NCI-H460 (cell line): ENCODE measurements around the genes OR6C76 and MYL6.

DNA sequence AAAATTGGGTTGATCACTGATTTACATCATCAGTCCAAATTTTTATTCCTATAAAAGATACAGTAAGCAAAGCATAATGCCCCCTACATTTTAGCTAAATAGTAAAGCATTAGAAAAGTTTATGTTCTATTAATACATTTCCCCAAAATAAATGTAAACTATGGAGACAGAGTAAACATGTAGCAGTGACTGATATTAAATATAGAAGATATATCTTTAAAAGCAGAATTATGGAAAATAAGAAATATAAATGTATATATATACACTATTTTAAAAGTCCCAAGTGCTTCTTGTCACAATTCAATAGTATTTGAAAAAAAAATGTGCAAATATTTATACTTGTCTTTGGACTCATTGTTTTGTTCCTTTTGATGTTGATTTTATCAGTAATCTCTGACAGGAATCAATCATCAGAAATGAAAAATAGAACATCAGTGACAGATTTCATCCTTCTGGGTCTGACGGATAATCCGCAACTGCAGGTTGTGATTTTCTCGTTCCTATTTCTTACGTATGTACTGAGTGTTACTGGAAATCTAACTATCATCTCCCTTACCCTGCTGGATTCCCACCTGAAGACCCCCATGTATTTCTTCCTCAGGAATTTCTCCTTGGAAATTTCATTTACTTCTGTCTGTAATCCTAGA lies at the start of gene OR6C76:
Gene OR6C76 (plus strand): TSS at position 417 of the 647 bp plus-strand sequence.
RAMPAGE:
- cytosol, long total RNA = no peak
- long total RNA = no peak
- nucleus, long total RNA = no peak

GRCh38 chr12:55722989-55723378 lies 2.8 kb downstream of the RDH5 start:
RAMPAGE:
- cytosol, long total RNA = no peak
- long total RNA = no peak
- nucleus, long total RNA = no peak

DNA sequence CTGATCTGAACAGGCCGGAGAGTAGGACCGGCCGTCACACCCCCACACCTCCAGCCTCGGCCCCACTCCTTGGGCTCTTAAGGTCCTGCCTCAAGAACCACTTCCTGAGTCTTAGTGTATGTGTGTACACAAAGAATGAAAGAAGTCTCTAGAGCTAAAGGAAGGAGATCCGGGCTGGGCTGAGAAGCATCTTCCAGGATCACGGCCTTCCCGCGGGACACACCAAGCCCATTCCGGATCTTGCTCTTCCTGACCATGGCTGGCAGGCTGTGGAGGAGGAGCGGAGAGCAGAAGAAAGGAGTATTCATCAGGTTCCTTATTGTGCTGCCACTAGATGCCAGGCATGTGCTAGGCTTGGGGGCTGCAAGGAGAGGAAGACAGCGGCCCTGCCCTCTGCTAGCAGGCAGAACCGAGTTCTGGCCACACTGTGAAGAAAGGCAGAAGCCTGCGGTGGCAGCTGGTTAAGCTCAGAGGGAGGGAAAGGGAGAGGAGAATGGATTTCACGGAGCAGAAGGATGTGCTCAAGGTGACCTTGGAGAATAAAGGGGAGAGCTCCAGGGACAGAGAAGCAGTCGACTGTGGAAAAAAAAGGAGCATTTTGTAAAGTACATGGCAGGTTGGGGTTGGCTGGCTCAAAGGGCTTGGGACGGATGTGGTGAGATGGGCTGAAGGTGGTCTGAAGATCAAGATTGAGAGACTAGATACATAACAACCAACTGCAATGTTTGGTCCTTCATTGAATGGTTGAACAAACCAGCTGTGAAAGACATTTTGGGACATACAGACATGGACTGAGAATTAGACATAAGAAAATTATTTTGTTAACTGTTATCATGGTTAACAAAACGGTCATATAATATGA lies 1.4 kb upstream of the CD63 start:
RAMPAGE:
- cytosol, long total RNA = no peak
- long total RNA = no peak
- nucleus, long total RNA = no peak

RAMPAGE:
- cytosol, long total RNA = no peak
- long total RNA = no peak
- nucleus, long total RNA = no peak
These were observed 2.1 kb upstream of the DNAJC14 start for GRCh38 chr12:55831131-55832305.

GRCh38 chr12:55874261-55874952 lies 31.7 kb upstream of the MMP19 start:
RAMPAGE:
- cytosol, long total RNA = no peak
- long total RNA = no peak
- nucleus, long total RNA = no peak

RAMPAGE:
- cytosol, long total RNA = no peak
- long total RNA = no peak
- nucleus, long total RNA = no peak
These were observed 1.4 kb downstream of the PYM1 start for GRCh38 chr12:55926198-55926707.

RAMPAGE:
- cytosol, long total RNA = no peak
- long total RNA = no peak
- nucleus, long total RNA = no peak
These were observed 13.0 kb downstream of the PMEL start for GRCh38 chr12:55952590-55953400.

GRCh38 chr12:56020202-56020652 lies 616 bp upstream of the IKZF4 start:
RAMPAGE:
- cytosol, long total RNA = no peak
- long total RNA = no peak
- nucleus, long total RNA = no peak

DNA sequence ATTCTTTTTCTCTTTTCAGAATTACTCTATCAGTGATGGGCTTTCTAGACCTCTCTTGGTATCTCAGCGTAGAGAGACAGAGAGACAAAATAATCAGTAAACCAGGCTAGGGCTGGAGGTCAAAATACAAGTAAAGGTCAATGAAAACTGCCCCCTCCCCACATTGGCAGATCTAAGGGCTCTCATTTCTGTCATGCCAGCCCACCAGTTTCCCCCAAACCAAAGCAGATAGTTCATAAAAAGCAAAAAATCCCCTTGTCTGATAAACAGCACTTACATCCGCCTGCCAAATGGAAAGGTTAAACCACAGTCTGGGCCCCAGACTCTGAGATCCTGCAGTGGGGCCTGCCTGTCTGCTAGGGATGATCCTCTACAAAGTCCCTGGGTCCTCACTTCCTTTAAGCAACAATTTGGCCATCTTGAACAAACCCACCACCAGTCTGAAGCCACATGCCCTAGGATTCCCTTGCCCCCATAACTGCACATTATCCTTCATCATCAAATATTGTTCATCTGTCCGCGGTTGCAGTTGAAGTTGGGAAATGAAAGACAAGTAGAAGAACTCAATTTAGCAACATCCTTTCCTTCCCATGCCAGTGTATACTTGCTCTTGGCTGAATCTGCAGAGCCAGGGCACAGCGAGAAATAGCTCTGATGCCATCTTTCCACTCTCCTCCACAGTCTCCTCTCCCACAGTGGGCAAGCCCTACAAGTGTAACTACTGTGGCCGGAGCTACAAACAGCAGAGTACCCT lies 9.7 kb upstream of the RPS26 start:
RAMPAGE:
- cytosol, long total RNA = no peak
- long total RNA = no peak
- nucleus, long total RNA = no peak

GRCh38 chr12:56042777-56043204 lies 1.1 kb downstream of the RPS26 start:
RAMPAGE:
- cytosol, long total RNA = no peak
- long total RNA = no peak
- nucleus, long total RNA = no peak

GRCh38 chr12:56115306-56115777 lies 1.1 kb upstream of the RPL41 start:
RAMPAGE:
- cytosol, long total RNA = no peak
- long total RNA = no peak
- nucleus, long total RNA = no peak

DNA sequence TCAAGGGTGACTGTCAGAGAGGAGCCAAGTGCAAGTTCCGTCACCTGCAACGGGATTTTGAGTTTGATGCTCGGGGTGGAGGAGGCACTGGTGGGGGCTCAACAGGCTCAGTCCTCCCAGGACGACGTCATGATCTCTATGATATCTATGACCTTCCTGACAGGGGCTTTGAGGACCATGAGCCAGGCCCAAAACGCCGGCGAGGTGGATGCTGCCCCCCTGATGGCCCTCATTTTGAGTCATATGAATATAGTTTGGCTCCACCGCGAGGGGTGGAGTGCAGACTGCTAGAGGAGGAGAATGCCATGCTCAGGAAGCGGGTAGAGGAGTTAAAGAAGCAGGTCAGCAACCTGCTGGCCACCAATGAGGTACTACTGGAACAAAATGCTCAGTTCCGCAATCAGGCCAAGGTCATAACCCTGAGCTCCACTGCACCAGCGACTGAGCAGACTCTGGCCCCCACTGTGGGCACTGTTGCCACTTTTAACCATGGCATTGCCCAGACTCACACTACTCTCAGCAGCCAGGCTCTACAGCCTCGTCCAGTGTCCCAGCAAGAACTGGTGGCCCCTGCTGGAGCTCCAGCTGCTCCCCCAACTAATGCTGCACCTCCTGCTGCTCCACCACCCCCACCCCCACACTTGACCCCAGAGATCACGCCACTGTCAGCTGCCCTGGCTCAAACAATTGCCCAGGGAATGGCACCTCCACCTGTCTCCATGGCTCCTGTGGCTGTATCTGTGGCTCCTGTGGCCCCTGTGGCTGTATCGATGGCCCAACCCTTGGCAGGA lies 3.1 kb downstream of the ZC3H10 start:
RAMPAGE:
- cytosol, long total RNA = no peak
- long total RNA = no peak
- nucleus, long total RNA = no peak

RAMPAGE:
- cytosol, long total RNA = no peak
- long total RNA = no peak
- nucleus, long total RNA = no peak
These were observed 9.2 kb upstream of the MYL6B start for GRCh38 chr12:56143077-56143601.

DNA sequence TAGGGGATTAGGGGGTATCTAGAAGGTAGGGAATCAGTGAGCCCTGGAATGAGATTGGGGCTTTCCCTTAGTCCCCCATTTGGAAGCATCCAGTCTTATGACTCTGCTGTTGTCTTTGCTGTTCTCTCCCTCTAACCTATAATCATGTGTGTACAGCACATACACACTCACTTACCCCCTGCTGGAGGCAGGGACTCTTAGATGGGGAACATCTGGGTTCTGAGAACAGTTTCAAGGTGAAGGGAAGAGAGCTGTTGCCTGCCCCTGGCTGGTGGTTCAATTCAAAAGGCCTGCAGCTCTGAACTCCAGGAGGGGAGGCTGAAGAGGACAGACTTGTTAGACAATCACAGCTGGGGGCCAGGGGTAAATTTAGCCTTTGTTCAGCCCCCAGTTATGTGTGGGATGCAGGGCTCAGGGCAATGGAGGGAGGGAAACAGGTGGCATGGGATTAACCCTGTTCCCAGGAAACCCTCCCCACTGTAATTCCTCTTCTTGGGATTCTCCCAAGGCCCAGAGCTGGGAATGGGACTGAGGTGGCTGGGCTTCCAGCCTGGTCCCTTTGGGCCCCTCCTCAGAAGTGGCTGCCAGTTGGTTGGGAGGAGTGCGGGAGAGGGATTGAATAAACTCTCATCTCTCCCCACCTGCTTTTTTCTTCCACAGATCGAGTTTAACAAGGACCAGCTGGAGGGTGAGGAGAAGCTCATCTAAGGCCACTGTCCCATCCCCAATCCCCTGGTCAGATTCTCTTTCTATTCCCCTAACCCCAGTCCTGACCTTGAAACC lies 2.0 kb downstream of the MYL6B start:
RAMPAGE:
- cytosol, long total RNA = no peak
- long total RNA = no peak
- nucleus, long total RNA = no peak

RAMPAGE:
- cytosol, long total RNA = start-site peak on the plus strand at chr12:56158355-56158391, 4,780 and 6,011 reads in 2 replicates
- long total RNA = start-site peak on the plus strand at chr12:56158355-56158395, 2,302 and 1,883 reads in 2 replicates
- nucleus, long total RNA = start-site peak on the plus strand at chr12:56158355-56158391, 2,609 and 1,270 reads in 2 replicates
These were observed at the start of gene MYL6 for GRCh38 chr12:56157608-56158534. TSS of gene MYL6 (plus strand) at chr12:56158359.

DNA sequence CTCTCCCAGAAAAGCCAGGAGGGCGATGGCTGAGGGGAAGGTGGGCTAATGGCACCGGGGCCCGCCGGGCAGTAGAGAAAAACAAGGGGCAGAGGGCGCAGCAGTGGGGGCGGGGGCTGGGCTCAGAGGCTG lies 383 bp downstream of the SMARCC2 start:
RAMPAGE:
- cytosol, long total RNA = no peak
- long total RNA = no peak
- nucleus, long total RNA = no peak

DNA sequence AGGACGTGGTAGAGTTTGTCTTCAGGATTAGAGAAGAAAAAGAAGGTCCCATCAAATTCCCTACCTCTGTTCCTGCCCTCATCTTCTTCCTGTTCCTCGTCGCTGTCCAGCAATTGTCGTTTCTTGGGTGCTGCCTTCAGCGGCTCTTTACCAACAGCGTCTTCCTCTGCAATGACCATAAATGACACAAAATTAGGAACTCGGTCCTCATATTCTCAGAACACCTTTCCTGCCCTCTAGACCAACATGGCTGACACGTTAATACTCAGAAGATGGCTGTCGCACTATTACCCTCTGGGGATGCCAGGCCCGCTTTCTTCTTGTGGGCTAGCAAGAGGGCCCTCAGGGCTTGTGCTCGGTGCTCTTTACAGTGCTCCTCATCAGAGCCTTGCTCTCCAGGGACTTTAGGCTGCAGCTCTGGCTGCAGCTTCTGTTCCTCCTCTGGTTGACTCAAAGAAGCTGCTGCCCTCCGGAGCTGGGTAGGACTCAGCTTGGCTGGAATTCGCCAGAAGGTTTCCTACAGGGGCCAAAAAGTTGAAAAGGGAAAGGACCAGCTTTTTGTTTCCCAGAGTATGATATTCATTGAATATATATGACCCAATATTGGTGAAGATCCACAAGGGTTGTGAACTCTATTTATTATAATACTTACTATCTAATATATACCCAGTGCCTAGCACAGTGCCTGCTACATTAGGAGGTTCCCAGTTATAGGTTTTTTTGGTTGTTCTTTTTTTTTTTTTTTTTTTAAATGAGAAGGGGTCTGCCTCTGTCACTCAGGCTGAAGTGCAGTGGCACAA lies 31.2 kb downstream of the TIMELESS start:
RAMPAGE:
- cytosol, long total RNA = no peak
- long total RNA = no peak
- nucleus, long total RNA = no peak

DNA sequence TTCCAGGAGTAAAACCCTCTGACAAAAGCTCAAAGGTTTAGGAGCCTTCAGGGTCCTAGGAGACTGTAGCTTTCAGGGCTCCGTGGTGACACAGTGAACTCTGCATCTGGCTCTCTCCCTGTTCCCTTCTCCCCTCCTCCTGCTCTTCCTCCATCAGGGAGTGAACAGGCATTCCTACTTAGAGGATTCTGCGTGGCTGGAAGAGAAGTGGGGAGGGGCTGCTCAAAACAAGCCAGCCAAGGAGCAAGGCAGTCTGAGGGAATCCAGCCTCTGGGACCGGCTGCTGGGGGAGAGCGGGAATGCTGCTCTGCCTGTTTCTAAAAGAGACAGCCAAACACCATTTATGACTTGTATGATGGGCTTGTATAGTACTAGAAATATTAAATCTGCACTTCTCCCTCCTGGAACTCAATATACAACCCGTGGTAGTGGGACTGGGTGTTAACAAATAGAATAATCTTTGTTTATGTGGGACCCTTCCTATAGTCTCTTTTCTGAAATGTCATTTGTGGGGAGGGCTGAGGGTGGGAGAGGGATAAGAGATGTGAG lies 49.6 kb downstream of the RBMS2 start:
RAMPAGE:
- cytosol, long total RNA = no peak
- long total RNA = no peak
- nucleus, long total RNA = no peak

GRCh38 chr12:56720758-56721341 lies 4.2 kb downstream of the NACA start:
RAMPAGE:
- cytosol, long total RNA = no peak
- long total RNA = no peak
- nucleus, long total RNA = no peak

DNA sequence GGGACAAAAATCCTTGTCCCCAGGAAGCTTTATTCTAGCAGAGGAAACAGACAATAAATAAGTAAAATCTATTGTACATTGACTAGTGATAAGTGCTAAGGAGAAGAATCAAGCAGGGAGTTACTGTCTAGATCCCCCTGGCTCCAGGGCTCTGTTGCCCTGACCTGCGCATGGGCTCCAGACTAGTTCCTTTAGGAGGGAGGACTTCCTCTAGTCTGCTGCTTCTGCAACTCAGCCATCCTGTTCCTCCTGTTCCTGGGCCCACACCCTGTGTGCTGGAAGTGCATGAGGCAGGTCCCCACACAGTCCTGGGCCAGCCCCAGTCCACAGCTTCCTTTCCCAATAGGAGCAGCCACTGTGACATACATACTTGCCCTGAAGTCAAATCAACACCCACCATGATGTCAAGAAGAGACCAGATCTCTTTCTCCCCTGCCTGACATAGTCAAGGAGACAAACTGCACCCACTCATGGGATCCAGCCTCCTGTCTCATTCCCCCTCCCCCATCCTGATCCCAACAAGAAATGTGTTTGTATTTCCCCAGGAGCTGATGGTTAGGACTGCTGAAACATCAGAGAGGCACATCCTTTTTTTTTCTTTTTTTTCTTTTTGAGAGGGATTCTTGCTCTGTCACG lies 1.3 kb downstream of the SDR9C7 start:
RAMPAGE:
- cytosol, long total RNA = no peak
- long total RNA = no peak
- nucleus, long total RNA = no peak